ENCODE measurements around the genes CD37, KASH5, FLT3LG and RRAS.

DNA sequence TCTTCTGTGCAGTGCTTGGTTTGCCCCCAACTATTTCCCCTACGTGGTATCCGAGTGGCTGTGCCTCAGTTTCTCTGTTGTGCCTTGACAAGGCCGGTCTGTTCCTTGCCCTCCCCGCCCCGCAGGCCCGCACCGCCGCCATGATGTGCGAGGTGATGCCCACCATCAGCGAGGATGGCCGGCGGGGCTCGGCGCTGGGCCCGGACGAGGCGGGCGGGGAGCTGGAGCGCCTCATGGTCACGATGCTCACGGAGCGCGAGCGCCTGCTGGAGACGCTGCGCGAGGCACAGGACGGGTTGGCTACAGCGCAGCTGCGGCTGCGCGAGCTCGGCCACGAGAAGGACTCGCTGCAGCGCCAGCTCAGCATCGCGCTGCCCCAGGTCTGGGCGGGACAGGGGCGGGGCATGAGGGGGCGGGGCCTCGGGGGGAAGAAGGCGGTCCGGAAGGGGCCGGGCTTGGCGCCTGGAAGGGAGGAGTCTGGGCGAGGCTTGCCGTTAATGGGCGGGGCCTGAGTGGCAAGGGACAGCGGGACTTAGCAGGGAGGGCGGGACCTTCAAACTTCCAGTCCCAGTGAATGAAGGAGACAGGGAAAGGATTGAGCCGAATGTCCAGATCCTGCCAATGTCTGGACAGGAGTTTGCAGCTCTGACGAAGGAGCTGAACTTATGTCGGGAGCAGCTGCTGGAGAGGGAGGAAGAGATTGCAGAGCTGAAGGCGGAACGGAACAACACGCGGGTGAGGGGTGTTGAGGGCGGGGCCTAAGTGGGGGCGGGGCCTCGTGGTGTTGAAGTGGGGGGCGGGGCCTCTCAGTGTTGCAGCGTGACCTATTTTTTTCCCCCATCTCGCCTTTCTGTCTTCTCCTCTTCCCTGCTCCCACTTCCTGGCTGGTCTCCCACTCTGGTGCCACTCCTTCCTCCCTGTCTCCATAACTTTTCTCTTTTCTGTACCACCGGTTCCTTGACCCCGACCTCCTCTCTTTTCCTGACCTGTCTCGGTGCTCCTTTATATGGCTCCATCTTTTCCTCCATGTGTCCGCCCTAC, 8.7 kb downstream of the PPFIA3 start:
- PRO-cap, result no peak

- PRO-cap, result no peak
These were observed 14.2 kb downstream of the PPFIA3 start for GRCh38 chr19:49133321-49134210.

DNA sequence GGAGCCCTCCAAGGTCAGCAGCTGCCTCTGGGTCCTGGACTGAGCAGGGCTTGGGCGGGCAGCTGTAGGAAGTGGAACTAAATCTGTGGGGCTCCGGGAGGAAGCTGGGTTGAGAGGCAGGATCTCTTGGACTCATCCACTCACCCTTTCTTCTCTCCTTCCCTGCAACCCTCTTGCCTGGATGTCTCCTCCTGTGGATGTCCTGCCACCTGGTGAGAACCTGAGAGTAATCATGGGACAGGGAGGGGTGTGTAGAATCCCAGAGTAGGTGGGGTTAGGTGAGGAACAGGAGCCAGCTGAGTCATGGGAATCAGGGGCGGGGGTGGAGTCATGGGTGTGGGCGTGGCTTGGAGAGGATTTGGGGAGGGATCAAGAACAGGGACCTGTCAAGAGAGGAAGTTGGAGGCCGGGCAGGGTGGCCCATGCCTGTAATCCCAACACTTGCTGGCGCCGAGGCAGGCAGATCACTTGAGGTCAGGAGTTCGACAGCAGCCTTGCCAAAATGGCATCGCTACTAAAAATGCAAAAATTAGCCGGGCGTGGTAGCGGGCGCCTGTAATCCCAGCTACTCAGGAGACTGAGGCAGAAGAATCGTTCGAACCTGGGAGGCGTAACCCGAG, 16.7 kb downstream of the PPFIA3 start:
- PRO-cap, result no peak

GRCh38 chr19:49147975-49148700, 7.1 kb downstream of the HRC start:
- PRO-cap, result unidirectional peak, plus-strand start at chr19:49148393

DNA sequence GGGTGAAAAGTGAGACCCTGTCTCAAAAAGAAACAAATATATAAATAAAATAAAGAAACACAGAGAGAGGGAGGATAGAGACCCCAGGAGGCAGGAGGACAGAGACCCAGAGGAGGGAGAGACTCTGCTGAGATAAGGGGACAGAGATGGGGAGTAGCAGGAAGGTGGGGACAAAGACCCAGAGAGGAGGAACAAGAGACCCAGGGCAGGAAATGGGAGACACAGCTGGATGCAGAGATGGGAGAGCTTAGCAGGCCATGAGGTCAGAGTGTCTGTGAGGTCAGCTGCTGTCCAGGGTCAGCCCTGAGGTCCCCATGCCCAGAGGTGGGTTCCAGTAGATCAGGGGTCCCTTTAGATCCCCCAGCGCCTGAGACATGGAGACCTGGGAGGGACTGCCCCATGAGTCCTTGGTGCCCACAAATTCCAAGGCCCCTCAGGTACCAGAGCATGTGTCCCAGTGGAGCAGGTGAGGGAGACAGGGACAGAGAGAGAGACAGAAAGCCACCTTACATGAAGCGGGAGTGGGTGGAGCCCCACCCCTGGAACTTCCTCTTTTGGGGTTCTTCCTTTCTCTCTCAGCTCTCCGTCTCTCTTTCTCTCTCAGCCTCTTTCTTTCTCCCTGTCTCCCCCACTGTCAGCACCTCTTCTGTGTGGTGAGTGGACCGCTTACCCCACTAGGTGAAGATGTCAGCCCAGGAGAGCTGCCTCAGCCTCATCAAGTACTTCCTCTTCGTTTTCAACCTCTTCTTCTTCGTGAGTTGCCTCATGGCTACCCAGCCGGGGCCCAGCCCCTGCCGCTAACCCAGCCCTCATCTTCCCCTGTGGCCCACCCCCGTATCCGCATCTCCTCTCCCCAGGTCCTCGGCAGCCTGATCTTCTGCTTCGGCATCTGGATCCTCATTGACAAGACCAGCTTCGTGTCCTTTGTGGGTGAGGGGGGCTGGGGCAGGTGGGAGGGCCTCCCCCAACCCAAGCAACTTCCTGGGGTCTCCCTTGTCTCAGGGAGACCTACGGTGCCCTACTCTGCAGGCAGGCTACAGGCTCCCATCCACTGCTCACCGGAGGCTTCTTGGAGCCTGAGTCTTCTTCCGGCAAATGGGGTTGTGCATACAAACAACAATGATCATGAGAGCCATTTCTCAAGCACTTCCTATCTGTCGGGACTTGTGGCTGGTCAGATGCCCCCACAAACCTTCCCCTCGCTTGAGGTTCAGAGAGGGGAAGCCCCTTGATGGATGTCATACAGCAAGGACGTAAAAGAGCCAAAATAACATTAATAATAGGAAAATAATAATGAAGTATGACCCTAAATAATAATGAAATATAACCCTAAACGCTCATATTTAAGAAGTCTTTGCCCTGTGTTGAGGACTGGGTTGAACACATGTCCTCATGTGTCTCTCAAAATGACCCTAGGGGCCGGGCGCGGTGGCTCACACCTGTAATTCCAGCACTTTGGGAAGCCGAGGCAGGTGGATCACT, at the start of gene CD37:
Gene CD37 (plus strand): TSS at position 550 of the 1,482 bp plus-strand sequence.
- PRO-cap, result no peak

- PRO-cap, result no peak
These were observed at the start of gene KASH5 for GRCh38 chr19:49388000-49388442. Gene KASH5 (plus strand): TSS chr19:49388249.

DNA sequence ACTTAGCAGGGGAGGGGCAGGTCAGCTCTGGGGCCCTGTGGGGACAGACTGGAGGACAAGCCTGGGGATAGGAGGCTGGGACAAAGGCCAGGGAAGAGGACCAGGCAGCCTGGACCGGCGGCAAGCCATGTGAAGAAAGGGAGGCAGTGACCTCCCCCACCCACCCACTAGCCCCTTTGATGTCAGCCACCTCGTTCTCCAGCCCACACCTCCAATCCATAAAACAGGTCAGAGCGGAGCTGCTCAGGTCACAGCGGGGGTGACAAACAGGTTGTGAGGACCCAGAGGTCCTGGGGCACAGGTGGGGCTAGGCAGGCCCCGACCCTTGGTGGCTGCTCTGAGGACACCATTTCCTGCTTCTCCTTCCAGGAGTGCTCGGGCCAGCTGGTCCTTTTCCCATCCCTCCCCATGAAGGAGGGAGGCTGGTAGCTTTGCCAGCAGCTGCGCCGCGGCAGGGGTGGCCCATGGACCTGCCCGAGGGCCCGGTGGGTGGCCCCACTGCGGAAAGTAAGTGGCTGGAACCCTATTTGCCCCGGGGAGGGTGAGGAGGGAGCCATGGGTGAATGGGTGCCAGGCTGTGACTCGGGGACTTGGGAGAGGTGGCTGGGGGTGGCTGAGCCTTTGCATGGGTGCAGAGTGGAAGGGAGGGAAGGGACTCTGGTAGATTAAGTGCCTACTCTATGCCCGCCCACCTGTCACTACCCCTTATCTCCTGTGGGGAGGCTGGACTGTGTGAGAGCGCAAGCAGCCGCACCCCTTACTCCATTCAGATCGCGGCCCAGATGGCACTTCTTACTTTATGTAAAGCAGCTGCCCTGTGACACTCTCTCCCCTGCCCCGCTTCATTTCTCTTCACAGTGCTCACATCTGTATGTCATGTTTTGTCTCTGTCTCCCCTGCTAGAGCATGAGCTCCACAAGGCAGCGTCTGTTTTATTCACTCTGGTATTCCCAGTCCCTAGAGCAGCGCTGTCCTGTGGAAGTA, 2.7 kb downstream of the KASH5 start:
- PRO-cap, result no peak

- PRO-cap, result no peak
These were observed 3.1 kb downstream of the GFY start for GRCh38 chr19:49428269-49428619.

- PRO-cap, result no peak
These were observed 3.6 kb downstream of the PIH1D1 start for GRCh38 chr19:49448095-49448427.

DNA sequence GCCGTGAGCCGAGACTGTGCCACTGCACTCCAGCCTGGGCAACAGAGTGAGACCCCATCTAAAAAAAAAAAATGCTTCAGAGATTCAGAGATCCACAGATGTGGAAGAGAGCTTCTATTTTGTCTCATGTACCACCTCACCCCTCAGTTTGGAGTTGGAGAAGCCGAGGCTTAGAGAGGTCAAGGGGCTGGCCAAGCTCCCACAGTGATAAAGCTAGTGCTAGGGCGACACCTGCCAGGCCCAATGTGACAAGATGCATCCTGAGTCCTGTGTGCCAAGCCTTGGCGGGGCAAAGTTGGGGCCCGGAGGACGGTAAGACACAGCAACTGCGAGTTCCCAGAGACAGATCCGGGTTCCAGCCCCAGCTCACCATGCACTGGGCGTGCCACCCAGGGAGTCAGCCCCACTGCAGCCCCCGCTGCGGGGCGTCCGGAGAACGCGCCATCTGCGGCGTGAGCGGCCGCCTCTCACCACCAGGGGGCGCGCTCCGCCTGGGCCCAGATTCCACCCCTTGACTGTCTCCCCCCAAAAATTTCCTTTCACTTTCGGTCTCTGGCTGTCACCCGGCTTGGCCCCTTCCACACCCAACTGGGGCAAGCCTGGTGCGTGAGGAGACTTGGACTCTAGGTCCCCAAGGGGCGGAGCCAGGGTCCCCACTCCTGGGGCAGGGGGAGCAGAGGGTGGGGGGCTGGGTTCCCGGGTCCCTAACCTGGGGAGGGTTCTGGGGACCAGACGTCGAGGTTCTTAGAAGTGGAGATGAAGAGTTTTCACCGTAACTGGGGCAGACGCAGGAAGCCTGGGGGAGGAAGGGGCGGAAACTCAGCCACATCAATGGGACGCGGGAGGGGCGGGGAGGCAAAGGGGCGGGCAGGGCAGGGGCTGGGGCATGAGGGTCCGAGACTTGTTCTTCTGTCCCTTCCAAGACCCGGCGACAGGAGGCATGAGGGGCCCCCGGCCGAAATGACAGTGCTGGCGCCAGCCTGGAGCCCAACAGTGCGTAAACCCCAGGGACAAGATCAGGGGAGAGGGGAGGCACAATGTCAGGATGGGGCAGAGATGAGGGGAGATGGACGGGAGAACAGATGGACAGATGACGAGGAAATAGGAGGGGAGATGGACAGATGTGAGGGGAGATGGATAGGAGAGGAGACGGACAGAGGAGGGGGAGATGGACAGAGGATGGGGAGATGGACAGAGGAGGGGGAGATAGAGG, at the start of gene FLT3LG:
Gene FLT3LG (plus strand): TSS at position 536 of the 1,213 bp plus-strand sequence.
- PRO-cap, result no peak

GRCh38 chr19:49515680-49516255, 3.3 kb downstream of the FCGRT start:
- PRO-cap, result no peak

DNA sequence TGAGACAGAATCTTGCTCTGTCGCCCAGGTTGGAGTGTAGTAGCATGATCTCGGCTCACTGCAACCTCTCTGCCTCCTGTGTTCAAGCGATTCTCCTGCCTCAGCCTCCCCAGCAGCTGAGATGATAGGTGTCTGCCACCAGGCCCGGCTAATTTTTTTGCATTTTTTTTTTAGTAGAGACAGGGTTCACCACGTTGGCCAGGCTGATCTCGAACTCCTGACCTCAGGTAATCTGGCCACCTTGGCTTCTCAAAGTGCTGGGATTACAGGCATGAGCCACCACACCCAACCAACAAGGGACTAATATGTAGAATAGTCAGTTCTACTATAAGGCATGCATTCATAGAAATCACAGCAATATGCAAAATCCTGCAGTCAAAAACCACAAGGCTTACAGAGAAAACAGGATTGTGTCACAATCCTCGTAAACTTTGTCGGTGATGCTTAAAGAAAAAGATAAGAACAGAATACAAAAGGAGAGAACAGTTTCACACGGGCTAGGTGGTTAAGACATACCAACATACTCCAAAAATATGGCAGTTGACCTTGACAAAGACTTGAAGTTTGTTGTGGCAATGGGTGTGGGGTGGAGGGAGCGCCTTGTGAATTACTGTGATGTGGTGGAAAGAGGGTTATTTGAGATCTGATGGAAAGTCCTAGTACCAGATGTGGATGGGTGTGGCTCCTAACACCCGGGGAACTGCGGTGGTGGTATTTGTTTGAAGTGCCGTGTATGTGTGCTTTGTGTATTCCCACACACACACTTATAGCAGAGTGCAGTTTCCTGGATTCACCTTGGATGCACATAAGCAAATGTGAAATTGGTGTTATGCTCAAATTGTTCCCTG, 12.4 kb downstream of the NOSIP start:
- PRO-cap, result no peak

DNA sequence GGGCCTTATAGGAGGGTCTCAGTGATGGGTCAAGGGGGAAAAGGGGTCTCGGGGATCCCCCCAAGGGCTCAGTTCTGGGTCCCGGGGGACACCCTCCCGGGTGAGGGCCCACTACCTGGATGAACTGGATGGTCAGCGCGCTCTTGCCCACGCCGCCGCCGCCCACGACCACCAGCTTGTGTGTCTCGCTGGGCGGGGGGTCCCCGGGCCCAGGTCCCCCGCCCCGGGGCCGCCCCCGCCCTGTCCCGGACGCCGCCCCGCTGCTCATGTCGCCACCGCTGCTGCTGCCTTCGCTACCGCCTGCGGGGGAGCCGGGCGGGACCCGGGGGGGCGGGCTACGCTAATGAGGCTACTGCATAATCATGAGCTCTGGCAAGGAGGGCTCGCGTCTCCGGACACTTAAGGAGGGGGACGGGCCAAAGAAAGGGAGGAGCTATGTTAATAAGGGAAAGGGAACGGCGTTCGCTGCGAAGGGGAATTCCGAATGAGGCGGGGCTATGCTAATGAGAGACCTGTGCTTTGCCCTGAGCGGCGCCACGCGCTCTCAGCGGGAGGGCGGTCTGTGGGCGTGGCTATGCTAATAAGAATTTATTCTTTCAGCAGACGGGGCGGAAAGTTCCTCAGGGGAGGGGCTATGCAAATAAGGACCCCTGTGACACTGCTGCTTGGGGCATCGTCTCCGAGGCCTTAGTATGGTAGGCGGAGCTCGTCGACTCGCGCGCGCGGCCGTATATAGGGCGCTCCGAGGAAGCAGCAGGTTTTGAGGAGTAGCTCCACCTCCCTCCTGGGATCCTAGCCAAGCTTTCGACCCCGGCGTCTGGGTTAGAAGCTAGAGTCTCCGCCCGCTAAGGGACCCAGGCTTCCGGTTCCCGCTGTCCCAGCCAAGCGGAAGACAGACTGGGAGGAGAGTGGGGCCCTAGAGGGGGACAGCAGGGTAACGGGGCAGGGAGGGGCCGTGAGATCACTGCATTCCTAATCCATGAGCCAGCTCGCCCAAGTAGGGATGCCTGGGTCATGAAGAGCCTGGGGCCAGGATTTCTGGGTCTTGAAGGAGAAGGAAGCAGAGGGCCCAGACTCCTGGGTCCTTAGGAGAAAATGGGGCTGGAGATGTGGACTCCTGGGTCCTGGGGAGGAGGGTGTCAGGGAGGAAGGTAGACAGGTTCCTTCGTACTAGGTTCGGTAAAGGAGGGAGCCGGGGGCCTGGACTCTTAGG, at the start of gene RRAS:
Gene RRAS (minus strand): TSS at position 313 of the 1,213 bp plus-strand sequence.
- PRO-cap, result bidirectional peak, plus-strand start at position 759 of the sequence, minus-strand start at position 268 of the sequence; bidirectional peak, plus-strand start at position 1,032 of the sequence, minus-strand start at position 910 of the sequence

DNA sequence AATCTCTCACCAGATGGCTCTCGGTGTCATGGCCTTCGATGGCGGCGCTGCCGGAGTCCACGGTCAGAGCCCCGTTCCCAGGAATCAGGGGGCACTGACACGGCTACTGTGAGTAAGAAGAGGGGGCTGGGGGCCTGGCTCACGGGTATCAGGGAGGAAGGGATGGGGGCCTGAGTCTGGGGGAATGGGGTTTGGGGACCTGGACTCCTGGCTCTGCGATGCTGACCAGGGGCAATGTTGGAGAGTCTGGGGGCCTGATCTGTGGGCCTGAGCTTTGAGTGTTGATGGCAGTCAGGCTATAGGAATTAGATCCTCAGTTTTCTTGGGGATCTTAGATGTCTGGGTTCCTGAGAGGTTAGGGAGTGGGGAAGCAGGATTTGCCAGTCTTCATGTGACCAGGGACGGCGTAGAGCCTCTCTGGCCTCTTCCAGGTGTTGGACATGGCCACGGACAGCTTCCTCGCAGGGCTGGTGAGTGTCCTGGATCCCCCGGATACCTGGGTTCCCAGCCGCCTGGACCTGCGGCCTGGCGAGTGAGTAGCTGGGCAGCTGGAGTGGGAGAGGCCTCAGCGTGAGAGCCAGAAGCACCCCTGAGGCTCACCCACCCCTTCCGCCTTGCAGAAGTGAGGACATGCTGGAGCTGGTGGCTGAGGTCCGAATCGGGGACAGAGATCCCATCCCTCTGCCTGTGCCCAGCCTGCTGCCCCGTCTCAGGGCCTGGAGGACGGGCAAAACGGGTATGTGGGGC, 4.3 kb downstream of the SCAF1 start:
- PRO-cap, result no peak

DNA sequence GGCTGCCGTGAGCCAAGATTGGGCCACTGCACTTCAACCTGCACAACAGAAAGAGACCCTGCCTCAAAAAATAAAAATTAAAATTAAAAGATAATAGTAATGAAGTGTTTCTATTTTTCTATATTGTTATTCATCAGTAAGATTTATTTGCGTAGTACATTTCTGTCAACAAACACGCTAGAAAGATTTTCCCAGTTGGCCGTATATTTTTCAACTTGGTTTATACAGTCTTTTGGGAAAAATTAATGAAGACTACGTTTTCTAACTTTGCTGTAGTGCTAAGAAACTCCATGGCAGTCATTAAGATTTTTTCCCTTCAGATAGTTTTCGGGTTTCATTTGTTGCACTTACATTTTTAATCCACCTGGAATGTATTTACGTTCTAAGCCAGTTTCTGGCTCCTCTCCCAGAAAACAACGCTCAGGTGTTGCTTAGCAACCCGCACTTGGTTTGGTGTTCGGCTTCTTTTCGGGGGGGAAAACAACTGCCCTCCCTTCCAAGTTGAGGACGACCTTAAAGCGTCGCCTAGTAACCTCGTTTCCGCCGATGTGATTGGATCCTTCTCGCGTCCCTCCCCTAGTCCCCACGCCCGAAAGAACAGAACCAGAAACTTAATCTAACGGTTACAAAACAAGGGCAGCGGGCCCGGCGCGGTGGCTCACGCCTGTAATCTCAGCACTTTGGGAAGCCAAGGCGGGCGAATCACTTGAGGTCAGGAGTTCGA, 927 bp upstream of the MED25 start:
- PRO-cap, result bidirectional peak, plus-strand start at position 626 of the sequence, minus-strand start at position 488 of the sequence

DNA sequence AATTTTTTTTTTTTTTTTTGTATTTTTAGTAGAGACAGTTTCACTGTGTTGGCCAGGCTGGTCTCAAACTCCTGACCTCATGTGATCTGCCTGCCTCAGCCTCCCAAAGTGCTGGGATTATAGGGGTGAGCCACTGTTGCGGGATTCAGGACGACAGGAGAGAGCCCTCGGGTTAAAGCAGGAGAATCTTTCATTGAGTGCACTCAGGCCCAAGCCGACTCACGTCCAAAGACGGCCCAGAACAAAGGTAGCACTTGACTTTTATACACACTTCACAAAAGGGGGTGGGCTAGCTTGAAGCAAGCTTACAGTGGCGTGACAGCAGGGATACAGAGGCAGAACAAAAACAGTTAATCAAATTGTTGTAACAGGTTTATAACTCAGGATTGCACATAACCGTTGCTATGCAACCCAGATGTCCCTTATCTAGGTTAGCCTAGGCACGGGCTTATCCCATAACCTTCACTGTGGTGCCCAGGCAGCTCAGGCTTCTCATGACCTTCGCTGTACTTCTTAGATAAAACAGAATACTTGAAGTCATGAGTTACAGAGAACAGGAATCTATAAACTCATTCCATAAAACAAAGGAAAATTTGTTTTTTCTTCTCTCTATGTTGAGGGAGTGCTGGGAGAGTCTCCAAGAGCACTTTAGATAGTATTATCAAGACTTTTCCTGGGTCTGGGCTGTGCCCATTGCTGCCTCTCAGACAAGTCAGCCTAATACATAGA, 2.1 kb downstream of the MED25 start:
- PRO-cap, result no peak

DNA sequence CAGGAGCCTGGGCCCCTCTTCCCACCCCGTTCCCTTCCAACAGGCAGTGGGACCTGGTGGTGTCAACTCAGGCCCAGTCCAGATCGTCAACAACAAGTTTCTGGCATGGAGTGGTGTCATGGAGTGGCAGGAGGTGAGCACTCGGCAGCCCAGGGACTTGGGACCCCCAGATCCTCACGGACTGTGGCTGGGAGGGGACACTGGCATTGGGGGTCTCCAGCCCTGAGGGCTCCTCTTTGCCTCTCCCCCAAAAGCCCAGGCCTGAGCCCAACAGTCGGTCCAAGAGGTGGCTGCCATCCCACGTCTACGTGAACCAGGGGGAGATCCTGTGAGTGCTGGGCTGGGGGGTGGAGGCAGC, 9.7 kb downstream of the PNKP start:
- PRO-cap, result no peak

DNA sequence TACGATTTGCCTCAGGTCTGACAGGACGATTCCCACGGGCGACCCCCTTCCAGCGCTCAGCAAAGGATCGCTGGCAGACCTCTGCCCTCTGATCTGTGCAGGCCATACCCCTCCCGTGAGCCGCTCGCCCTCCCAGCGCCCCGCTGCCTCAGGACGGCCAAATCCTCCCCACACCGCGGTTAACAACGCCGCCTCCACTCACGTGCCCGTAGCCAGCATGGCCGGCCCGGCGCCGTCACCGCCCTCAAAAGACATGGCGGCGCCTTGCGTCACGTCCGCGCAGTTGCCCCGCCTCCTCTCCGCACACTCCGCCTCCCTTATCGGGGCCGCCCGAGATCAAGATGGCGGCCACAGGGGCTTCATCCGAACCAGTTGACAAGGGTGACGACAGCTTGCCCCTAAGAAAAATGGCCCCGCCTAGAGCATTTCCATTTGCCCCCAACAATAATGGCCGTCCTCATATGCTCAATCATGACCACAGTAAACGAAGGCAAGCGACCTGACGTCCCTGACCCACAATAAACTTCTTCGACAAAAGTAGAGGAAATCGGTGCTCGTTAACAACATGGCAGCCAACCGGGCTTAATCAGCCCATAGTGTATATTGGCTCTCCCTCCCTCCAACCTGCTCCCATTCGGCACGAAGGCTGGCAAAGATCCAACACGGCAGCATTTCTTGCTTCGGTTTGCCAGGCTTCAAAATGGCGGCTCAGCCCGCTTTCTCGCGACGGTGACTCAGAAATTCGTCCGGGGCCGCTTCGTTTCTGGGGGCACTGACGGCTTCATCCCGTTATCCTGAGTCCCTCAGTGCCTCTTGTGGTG, 544 bp downstream of the AKT1S1 start:
- PRO-cap, result bidirectional peak, plus-strand start at position 460 of the sequence, minus-strand start at position 219 of the sequence; bidirectional peak, plus-strand start at position 698 of the sequence, minus-strand start at position 659 of the sequence

DNA sequence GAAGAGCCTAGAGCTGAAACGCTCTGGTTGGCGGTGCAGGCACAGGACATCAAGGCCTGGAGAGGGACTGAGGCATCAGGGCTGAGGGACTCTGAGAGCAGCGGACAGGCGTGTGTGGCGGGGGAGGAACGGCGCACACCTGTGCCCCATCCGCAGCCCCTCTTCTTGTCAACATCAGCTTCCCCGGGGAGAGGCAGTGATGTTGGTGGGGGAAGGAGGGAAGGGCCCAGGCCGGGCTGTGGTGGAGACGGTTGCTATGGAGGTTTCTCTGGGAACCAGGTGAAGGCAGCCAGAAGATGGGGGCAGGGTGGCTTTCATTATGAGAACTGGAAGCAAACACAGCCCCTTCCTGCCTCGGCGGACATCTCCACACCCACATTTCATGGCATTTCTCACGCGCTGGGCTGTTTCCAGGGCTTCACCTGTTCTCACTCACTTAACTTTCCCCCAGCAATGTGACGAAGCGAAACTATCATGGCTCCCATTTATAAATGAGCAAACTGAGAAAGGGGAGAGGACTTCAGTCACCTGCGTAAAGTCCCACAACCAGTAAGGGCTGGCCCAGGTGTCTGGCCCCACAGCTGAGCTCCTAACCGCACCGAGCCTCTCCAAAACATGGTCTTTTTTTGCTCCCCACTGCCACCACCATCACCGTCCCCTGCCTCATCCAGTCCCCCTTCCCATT, 8.1 kb upstream of the ATF5 start:
- PRO-cap, result no peak

DNA sequence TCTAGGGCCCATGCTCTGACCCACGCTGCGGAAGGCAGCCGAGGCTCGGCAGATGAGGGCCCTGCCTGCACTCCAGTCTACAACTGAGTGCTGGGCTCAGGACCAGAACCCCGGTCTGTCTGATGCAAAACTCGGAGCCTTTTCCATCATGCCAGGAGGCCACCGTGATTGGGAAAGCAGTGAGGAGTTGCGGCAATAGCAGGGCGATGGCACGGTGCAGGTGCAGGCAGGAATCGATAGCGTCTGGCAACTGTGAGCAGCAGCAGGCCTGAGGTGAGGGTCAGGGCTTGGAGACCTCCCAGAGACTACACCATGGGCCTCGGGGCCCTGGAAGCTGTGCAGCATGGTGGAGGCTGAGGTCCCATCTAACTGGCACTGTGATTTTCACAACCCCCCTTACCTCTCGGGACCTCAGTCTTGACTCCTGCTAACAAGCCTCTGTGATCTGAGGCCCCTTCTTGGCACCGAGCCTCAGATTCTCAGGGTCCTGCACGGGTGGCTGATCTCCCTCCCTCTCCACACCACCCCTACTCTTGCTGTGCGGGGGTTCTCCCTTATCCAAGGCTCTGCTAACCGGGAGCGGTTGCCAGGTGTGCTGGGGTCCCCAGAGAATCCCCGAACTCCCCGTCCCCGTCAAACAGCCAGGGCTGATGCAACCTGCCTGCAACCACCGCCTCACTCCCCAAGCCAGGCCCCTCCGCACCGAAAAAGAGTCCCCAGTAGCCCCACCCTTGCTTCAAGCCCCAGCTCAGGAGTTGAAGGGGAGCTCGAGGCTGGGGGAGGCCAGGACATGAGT, 5.0 kb upstream of the ATF5 start:
- PRO-cap, result no peak